ENCODE measurements around a stretch of chr20.

- PRO-cap, 2 experiments, result no peak in any of the 2 experiments
- RAMPAGE, long total RNA, 4 experiments, result start-site peak on the plus strand in 1 of 4 experiments, at chr20:9307805-9307844 at its widest, 19 reads per replicate
Measured at GRCh38 chr20:9307552-9307994, 206.8 kb upstream of the LAMP5 start.

GRCh38 chr20:9329877-9330276 is 184.5 kb upstream of the LAMP5 start:
- PRO-cap, 2 experiments, result no peak in any of the 2 experiments
- RAMPAGE, long total RNA, 4 experiments, result no peak in any of the 4 experiments

- PRO-cap, 2 experiments, result no peak in any of the 2 experiments
- RAMPAGE, long total RNA, 4 experiments, result no peak in any of the 4 experiments
Measured at GRCh38 chr20:10636967-10637471, 36.8 kb downstream of the JAG1 start.

DNA sequence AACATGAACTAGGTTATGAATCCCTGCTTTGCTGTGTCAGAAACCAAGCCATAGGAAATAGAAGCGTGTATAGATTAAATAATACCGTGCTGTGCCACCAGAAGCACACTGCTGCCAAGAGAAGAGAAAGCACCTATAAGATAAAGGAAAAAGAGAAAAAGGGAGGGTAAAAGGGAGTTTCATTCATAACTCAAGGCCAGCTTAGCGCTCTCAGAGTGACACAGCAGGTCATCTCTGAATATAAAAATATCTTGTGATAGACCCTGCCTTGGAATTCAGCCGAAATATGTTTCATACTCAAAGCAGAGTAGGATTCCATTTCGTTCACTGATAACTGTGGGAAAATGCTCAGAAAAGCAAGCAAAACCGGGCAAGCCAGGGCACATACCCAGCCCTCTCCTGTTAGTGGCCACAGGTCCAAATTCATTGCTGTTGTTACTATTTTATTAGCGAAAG is 8.7 kb downstream of the JAG1 start:
- PRO-cap, 2 experiments, result no peak in any of the 2 experiments
- RAMPAGE, long total RNA, 4 experiments, result no peak in any of the 4 experiments

DNA sequence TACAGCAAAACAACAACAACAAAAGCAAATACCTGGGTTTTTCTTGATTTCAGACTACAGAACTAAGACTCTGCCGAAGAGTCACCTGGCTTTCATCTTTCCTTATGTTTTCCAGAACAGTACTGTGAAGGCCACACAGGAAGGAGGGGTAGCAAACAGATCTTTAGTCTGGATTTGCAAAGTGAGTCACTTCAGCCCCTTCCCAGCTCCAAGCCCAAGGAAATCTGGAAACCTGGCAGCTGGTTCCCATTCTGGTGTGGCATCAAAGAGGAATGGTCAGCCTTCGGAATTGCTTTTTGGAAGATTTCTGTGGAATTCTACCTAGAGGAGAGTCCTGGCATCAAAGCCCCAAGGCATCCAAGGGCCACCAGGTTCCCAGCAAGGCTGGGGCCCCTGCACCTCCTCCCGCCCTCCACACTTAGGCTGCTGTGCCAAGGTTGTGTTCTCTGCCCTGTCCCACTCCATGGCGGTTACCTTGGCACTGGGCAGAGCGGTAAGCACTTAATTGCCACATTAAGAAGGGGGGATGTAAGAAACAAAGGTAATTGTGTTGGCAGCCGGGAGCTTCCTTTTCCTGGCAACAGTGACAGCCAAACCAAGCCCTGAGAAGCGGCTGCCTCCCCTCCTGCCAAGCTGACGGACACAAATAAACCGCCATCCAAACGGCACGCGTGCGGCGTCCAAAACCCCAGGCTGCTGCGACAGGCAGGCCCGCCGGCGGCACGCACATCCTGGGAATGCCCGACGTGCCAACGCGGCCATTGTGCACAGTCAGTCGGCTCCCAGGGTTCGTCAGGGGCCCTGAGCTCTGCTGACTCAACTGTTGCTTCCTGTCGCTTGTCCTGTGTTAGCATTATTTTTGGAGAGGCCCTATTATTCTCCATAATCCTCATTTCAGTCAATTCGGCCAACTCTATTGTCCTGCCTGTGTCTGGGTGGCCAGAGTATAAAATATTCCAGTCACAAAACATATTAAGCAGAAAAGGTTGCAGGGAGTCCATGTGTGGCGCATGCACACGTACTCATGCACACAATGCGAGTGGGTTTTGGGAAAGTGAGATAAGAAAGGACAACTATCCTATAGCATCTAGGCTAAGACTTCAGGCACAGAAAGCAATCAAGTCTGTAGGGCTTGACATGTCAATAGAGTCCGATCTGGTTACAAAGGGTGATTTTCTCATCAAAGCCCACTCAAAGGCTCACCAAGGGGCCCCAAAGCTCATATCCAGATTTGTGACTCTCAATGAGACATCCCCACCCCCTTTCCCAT is 6.8 kb downstream of the JAG1 start:
- PRO-cap, 2 experiments, result peak in 1 of 2 experiments; most common minus-strand start position 739 of the sequence (in 1)
- RAMPAGE, long total RNA, 4 experiments, result no peak in any of the 4 experiments

DNA sequence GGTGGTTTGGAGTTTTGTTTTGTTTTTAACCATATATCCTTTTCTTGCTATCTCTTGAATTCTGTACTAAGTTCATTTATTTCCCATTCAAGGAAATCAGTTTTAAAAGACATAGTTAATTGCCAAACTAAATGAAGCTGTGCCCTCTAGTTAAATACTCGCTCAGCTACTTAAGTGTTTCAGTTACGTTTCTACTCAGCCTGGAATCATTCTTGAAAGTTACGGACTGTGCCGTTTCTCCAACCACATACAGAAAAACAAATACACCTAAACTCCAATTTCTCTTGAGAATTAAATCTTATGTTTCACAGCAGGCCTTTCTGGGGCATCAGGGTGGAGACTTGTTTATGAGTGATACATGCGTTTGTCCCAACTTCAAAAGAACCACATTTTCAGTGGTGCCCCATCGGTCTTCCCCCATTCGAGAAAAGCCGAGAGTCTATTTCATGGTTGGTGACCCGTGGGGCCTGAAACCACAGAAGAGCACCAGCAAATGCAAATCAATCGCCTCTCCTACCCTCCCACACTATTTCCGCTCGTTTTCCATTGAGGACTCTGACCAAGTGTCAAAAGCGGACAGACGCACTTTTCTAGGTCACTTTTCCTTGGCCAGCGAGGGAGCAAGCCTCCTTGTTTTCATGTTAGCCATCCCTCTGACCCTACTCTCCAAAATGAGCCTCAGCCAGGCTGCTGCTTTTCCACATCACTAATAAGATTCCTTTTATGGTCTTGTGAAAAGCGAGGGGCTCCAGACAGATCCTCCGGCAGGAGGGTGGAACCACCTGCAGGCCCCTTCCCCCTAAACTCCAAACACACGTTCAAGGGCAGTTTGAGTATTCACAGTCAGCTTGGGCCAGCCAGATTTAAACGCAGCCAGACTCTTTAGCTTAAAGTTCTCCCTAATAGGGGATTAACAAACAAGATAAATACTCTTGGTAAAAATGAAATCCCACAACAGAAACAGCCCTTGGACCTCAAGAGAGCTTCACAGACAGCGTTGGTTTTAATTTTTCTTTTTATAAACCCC is 3.1 kb downstream of the JAG1 start:
- PRO-cap, 2 experiments, result peak in 2 of 2 experiments; most common plus-strand start position 595 of the sequence (in 2)
- RAMPAGE, long total RNA, 4 experiments, result no peak in any of the 4 experiments

DNA sequence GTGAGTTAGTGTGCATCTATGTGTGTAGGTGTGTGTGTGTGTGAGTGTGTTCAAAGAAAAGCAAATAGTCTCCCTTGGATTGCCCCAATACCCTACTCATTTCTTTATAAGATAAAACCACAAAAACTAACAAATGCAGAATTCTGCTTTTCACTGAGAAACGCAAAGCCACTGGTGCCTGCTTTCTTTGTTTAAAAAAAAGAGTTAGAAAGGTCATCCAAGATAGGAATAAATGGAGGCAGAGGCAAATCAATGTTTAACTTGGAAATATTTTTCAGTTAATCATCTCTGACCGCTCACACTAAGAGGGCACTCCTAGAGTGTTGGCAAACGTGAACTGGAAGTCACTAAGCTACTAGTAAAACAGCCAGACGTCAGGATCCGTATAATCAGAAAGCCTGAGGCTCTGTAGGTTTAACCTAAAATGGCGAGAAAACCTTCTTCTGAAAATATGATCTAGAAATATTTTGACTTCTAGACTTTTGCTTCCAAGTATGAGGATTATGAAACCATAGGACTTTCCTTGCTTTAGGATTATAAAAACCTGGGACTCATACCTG is 37.5 kb upstream of the JAG1 start:
- PRO-cap, 2 experiments, result peak in 1 of 2 experiments; most common plus-strand start position 386 of the sequence (in 1)
- RAMPAGE, long total RNA, 4 experiments, result no peak in any of the 4 experiments

GRCh38 chr20:10805781-10806293 is 132.0 kb upstream of the JAG1 start:
- PRO-cap, 2 experiments, result peak in 1 of 2 experiments; most common minus-strand start chr20:10805996 (in 1)
- RAMPAGE, long total RNA, 4 experiments, result no peak in any of the 4 experiments

- PRO-cap, 2 experiments, result no peak in any of the 2 experiments
- RAMPAGE, long total RNA, 4 experiments, result no peak in any of the 4 experiments
Measured at GRCh38 chr20:11271407-11271720, 597.6 kb upstream of the JAG1 start.

DNA sequence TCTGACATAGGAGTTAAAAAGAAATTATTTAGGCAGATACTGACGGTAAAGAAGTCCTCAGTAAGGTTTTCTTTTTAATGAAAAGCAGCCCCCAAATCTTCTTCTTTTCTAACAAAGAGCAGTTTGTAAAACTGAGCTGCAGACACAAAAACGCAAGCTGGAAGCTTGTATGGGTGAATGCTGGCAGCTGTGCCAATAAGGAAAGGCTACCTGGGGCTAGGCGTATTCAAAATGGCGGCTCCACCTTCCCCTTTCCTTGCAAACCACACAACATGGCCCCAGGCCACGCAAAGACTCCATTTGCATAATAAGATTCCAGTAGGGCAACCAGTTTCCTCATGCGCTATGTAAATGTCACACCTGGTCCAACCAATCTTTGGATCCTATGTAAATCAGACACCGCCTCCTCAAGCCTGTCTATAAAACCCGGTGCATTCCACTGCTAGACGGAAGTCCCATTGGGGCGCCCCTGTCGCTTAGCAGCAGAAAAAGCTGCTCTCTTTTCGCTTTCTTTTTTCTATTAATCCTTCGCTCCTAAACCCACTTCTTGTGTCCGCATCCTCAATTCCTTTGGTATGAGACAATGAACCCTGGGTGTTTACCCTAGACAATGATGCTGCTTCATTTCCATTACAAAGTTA is 505.9 kb upstream of the BTBD3 start:
- PRO-cap, 2 experiments, result no peak in any of the 2 experiments
- RAMPAGE, long total RNA, 4 experiments, result no peak in any of the 4 experiments

DNA sequence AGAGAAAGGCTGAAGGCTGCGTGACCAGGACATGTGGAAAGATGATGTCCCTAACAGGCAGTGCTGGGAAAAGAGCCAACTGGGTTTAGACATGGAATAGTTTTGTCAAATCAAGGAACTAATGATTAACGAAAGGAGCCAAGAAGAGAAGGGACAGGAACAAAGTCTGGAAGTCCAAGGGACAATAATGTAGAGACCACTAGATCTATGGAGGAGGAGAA is 185.9 kb downstream of the TASP1 start:
- PRO-cap, 2 experiments, result no peak in any of the 2 experiments
- RAMPAGE, long total RNA, 4 experiments, result no peak in any of the 4 experiments

DNA sequence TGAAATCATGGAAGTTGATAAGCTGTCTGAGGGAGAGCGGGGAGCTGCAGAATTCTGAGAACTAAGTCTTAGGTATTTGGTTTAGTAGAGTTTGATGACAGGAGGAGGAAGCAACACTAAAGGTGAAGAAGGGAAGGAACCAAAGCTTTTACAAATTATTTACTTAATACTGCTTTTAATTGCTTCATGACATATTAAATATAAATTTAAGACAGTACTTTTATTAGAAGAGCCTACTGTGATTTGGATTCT is 15.3 kb downstream of the NDUFAF5 start:
- PRO-cap, 2 experiments, result no peak in any of the 2 experiments
- RAMPAGE, long total RNA, 4 experiments, result no peak in any of the 4 experiments

GRCh38 chr20:13814721-13814992 is 29.8 kb downstream of the NDUFAF5 start:
- PRO-cap, 2 experiments, result no peak in any of the 2 experiments
- RAMPAGE, long total RNA, 4 experiments, result no peak in any of the 4 experiments

DNA sequence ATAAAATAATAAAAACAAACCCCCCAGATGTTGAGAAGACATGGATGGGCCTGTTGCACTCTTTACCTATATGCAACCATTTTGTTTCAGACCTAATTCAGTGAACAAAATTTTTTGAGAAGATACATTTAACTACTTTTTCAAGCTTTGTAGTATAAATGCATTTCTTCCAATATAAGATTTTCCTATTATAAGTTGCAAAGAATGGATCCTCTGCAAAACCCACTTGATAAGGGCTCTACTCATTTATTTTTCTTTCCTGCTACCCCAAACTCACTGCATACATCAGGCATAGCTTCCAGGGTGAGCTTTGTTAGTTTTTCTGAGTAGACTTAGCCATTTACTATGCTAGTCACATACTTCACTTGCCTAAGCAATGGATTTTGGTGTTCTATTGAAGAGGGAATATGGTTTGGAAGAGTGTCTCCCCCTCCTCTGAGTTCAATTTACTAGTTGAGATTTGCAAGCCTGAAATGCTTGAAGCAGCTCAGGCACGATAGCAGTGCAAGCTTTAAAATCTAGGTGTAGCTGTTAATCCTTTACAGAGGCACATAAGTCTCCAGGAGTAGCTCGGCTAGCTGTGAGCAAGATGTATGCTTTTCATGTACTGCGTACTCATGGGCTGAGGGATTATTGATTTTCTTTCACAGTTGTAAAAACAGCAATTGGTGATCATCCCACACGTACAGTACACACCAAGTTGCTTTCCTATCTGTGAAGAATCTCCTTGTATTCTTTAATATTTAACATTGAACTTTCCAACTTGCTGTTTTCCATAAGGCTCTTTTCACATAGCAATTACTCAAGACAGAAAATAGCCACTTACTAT is 841 bp downstream of the FLRT3 start:
- PRO-cap, 2 experiments, result no peak in any of the 2 experiments
- RAMPAGE, long total RNA, 4 experiments, result no peak in any of the 4 experiments

- PRO-cap, 2 experiments, result no peak in any of the 2 experiments
- RAMPAGE, long total RNA, 4 experiments, result no peak in any of the 4 experiments
Measured at GRCh38 chr20:14717241-14717918, 380.0 kb upstream of the FLRT3 start.

GRCh38 chr20:16392372-16393084 is 180.7 kb downstream of the KIF16B start:
- PRO-cap, 2 experiments, result no peak in any of the 2 experiments
- RAMPAGE, long total RNA, 4 experiments, result no peak in any of the 4 experiments

- PRO-cap, 2 experiments, result no peak in any of the 2 experiments
- RAMPAGE, long total RNA, 4 experiments, result start-site peak on the minus strand in 1 of 4 experiments, at chr20:16463438-16463495 at its widest, 5 reads per replicate
Measured at GRCh38 chr20:16463029-16463635, 110.1 kb downstream of the KIF16B start.

GRCh38 chr20:16505767-16506476 is 67.3 kb downstream of the KIF16B start:
- PRO-cap, 2 experiments, result no peak in any of the 2 experiments
- RAMPAGE, long total RNA, 4 experiments, result no peak in any of the 4 experiments

- PRO-cap, 2 experiments, result no peak in any of the 2 experiments
- RAMPAGE, long total RNA, 4 experiments, result no peak in any of the 4 experiments
Measured at GRCh38 chr20:16730114-16731094, 578 bp downstream of the SNRPB2 start.

- PRO-cap, 2 experiments, result no peak in any of the 2 experiments
- RAMPAGE, long total RNA, 4 experiments, result no peak in any of the 4 experiments
Measured at GRCh38 chr20:16760328-16760894, 12.3 kb downstream of the OTOR start.

Data from upper lobe of left lung (tissue), 5 donors.